WTC11 (cell line): ENCODE results near the genes KAT2A, HSPB9 and PSMC3IP.

DNA sequence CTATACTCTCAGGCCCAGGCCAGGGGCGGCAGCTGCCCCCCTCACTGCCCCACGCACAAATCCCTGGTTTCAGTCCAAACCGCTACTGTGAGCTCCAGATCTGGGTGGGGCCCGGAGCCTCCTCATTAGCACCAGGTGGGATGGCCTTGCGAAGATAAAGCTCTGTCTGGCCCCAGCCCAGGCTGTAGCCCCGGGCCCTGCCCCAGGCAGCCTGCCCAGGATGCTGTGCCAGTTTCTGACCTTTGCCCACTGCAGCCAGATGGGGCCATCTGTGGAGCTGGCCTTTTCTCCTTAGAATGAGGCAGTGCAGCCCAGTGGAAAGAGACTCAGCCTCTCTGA is 2.4 kb upstream of the KRT15 start:
- PRO-cap, result no peak

DNA sequence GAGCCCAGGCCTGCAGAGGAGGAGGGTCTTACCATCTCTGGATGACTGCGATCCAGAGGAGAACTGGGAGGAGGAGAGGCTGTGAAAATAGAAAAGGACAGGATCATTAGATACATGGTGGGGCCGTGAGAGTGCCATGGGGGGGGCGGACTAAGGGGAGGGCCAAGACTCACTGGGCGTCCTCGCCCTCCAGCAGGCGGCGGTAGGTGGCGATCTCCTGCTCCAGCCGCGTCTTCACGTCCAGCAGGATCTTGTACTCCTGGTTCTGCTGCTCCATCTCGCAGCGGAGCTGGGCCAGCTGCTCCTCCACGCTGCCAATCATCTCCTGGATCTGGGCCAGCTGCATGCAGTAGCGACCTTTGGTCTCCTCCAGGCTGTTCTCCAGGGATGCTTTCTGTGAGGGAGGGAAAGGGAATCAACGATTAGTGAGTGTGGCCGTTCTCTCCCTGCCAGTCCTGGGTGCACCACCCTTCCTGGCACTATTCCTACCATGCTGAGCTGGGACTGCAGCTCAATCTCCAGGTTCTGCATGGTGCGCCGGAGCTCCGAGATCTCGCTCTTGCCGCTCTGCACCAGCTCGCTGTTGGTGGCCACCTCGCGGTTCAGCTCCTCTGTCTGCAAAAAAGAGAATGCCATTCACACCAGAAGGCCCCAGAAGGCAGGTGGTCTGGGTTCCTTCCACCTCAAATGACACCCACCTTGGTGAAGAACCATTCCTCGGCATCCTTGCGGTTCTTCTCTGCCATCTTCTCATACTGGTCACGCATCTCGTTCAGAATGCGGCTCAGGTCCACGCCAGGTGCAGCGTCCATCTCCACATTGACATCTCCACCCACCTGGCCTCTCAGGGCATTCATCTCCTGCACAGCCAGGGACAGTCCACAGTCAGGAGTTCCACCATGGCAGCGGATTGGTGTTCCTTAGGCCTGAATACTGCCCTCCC is 3.4 kb downstream of the KRT14 start:
- PRO-cap, result no peak

GRCh38 chr17:41647785-41648484 is 23.6 kb upstream of the KRT17 start:
- PRO-cap, result bidirectional peak, plus-strand start at chr17:41648249, minus-strand start at chr17:41648013

DNA sequence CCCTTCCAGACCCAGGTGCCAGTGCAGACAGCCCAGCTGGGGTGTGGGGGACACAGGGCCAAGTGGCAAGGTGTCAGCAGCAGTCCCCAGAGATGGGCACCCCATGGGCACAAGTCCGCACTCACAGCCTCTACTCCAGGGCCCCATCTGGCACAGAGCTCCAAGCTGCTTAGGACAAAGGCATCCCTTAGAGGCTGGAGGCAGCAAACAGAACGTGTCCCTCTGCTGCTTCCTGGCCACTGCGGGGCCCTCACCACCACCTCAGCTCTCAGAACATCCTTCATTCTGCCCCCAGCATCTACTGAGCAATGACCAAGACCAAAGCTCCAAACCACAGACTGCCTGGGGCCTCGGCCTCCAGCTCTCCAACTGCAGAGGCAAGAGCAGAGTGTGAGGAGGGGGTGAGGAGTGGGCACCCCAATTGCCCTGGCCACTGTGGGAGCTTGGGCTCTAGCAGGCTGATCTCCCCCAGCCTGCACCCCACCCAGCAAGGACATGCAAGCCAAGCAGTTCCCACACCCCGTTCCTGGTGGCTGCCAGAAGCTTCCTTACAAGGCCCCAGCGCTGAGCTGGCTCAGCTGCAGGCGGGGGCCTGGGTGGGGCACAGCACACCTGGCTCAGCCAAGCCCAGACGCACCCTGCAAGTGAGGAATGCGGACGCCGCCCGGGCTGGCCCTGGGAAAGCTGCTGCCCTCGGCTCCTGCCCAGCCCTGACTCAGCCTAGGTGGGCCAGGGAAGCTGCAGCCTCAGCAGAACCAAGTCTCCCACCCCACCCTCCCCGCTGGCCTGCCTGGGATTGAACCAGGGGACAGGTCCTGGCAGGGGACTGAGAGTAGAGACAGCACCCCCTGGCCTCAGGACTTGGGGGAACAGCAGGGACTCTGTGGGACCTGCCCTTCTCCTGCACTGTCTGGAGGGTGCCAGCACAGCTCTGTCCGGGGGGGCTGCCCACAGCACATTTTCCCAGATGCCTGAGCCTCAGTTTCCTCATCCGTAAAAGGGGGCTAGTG is 29.6 kb upstream of the KRT17 start:
- PRO-cap, result no peak

- PRO-cap, result unidirectional peak, plus-strand start at chr17:41718154
These were observed 5.9 kb downstream of the GAST start for GRCh38 chr17:41718078-41718391.

GRCh38 chr17:41864265-41865018 is 781 bp downstream of the KLHL11 start:
- PRO-cap, result no peak

GRCh38 chr17:41868540-41869231 is 3.5 kb upstream of the KLHL11 start:
- PRO-cap, result no peak

DNA sequence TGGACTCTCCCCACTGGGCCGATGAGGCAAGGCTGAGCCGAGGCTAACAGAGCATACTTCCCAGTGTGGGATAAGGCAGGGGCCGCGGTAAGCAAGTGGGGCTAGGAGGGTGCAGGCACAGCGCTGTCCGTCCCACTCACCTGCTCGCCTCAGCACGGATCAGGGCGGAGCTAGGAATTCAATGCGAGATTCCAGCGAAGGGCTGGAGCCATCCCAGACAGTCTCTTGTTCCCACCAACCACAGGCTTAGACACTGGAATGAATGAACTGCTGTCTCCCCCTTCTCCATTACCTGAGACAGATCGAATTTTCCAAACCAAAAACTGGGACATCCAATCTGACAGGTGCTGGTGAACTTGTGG is 728 bp upstream of the ACLY start:
- PRO-cap, result bidirectional peak, plus-strand start at position 237 of the sequence, minus-strand start at position 161 of the sequence

GRCh38 chr17:41974760-41975776 is 8.5 kb downstream of the CNP start:
- PRO-cap, result no peak

- PRO-cap, result no peak
These were observed 21.5 kb downstream of the ZNF385C start for GRCh38 chr17:42076788-42077224.

DNA sequence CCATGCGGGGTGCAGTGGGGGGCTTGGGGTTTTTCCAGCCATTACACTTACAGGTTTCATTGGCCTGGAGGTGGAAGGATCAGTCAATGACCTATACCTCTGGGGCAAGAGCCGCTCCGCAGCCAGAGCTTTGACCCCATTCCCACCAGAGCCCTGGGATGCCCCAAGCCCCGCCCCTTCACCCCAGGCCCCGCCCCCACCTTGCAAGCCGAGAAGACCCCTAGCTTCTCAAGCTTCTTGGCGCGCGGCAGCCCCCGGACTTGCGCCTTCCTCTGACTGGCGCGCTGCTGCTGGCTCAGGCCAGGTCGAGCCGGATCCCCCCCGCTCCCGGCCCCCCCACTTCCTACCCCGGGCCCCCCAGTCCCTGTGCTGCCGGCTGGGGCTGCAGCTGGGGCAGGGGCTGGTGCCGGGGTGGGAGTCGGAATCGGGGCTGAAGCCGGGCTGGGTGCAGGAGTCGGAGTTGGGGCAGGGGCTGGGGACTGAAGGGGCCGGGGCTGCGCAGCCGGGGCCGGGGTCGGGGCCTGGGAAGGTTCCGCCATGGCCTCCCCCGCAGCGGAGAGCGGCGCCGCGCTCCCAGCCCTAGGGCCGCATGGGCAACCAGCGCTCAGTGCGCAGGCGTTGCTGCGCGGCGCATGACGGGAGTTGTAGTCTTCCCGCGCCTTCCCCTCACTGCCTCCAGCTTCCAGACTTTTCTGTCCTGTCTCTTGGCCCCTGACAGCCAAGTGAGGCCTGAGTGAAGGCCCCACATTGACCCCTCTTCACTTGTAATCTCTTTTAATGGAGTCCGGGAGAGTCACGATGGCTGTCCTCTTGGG is at the start of gene KAT2A:
TSS of gene KAT2A (minus strand) at position 602 of the 815 bp plus-strand sequence.
- PRO-cap, result bidirectional peak, plus-strand start at position 235 of the sequence, minus-strand start at position 278 of the sequence; unidirectional peak, minus-strand start at position 591 of the sequence

DNA sequence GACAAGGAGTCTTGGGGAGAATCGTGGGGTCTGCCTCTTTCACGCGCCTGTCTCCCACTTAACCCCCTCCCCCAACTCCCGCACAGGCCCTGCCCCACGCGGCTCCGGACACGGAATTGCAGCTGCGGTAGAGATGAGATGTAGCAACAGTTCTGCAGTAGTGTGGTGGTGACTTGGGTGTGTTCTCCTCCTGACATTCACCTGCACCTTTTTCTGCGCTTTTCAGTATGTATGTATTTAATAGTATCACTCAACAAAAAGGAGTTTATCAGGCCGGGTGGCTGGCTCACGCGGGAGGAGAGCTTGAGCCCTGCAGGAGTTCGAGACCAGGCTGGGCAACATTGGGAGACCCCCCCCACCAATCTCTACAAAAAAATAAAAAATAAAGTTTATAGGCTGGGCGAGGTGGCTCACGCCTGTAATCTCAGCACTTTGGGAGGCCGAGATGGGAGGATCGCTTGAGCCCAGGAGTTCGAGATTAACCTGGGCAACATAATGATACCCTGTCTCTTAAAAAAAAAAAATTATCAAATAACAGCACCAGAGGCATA is 489 bp upstream of the KAT2A start:
- PRO-cap, result no peak

DNA sequence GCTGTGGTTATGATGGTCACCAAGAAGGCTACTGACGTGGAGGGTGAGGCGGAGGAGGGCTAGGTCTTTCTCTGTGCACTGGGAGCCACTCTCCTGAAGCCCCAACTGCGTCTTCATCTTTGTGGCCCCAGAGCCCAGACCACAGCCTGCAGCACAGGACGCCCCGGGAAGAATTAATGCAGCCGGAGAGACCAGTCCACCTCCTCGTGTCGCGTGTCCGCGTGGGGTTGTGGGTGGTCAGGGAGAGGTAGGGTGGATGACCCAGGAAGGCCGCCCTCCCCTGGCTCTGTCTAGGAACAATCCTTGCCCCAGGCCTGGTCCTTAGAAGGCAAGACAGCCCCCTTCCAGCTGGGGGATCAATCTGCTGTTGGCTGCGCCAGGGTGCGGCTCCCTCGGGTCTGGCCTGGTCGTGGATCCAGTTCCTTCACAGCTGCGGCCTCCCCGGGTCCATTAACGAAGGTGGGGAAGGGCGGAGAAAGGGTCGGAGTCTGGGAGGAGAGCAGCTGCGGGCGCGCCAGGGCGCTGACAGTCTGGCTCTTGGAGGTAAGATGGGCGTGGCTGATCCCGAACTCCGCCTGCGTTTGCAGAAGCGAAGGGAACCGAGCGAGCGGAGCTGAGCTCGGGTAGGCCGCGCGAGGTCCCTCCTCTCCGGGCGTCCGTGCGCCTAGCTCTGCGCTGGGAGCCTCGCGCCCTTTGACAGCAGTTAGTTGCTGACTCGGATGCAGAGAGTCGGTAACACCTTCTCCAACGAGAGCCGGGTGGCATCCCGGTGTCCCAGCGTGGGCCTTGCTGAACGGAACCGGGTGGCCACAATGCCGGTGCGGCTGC is at the start of gene HSPB9:
TSS of gene HSPB9 (plus strand) at position 673 of the 828 bp plus-strand sequence.
- PRO-cap, result bidirectional peak, plus-strand start at position 703 of the sequence, minus-strand start at position 532 of the sequence

DNA sequence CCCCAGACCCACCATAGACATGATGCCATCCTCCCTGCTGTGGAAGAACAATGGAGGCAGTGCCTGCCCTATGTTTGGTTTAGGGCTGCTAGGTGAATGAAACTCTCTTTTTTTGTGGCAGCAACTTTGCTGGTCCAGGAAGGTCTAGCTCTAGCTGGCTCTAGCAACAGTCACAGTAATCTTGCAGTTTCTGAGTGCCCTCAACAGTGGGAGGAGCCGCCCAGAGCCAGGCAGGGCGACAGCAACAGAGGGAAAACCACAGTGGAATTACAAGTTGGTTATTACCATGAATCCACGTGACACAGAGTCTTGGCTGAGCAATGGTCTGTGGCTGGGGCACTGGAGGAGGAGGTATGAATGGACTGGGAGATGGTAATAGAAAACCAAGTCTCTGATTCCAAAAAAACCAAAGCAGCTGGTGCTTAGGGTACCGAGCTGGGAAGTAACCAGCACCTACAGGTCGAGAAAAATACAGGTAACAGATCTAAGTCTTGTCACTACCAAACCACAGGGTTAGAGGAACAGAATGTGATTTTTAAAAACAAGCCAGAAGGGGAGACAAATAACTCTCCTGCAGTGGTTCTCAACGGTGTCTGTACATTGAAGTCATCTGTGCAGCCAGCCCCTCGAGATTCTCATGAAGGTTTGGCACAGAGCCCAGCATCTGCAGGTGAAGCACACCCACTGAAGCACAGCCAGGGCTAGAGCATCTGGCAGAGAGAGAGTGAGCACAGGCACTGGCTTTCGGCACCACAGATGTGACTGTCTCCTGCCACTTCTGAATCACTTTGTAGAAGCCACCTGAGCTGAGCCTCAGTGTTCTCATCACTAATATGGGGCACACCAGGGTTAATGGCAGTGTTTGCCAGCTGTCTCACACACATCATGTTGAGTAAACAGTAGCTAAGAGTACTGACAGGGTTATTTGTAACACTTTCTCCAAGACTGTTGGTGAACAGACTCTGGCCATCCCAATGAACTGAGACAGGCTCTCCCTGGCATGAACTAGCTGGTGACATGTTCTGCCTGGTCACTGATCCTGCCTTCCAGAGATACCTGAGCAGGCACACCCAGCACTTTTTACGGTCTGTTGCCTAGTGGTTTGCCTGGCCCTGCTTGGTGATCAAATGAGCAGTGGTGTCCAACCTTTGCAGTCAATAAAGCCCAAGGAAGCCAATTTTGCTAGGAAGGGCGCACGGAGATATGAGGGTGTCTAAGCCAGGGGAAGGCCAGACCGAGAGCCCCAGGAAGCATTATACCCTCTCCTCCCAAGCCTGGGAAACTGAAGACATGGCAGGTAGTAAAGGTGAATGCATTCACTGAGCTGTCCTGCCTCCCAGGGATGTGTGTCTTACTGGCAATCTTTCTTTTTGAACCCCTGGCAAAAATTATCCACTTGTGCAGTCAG is 10.8 kb downstream of the HSPB9 start:
- PRO-cap, result no peak

GRCh38 chr17:42286210-42286821 is 2.0 kb upstream of the STAT5A start:
- PRO-cap, result no peak

DNA sequence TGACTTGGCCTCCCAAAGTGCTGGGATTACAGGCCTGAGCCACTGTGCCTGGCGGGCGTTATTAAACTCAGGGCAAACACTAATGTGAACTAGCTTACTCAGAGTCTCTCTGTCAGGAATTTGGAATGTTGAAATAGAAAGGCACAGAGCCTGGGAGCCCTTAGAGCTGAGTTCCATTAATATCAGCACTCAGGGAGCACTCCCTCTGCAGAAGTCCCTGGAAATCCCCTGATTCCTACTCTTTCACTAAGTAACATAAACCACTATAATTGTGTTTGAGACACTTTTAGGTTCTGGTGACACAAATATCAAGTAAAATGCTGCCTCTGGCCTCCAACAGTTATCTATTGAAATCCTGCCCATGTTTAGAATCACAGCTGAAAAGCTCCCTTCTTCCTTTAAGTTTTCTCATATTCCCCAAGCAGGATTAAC is 10.2 kb upstream of the STAT3 start:
- PRO-cap, result no peak

- PRO-cap, result no peak
These were observed 15.0 kb downstream of the CAVIN1 start for GRCh38 chr17:42407945-42408572.

DNA sequence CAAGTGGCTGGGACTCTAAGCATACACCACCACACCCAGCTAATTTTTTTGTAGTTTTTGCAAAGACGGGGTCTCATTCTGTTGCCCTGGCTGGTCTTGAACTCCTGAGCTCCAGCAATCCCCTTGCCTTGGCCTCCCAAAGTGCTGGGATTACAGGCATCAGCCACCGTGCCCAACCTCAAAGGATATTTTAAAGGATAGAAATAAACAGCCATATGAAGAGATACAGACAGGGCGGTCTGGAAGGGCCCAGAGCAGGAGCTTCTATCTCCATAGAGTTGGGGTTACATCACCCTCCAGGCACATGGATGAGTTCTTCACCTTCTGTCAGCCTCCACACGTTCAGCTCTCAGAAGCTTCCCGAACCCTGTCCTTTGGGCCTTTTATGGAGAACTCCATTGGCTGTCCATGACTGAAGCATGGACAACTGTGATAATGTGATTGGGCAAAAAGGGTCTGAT is 7.0 kb upstream of the HSD17B1 start:
- PRO-cap, result no peak

DNA sequence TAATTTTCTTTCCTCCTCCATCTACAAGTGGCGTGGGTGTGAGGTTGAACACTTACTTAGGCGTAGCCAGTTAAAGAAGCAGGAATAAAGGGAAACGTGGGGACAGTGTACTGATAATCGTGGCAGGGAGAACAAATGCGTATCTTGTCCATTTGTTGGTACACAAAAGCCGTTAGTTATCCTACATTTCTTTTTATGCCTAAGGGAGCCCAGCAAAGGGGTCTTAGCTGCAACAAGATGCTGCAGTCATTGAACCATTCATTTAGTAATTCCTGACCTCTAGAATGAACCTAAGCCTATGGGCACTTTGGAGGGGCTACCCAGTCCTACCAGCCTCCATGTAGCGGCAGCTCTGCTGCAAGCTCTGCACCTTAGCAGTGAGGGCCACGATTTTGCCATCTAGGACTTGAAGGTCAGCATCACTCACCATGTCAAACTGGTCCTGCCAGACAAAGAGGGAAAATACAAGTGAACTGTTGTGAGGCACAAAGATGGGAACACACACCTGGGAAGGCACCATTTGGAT is 3.7 kb downstream of the PSMC3IP start:
- PRO-cap, result no peak

GRCh38 chr17:42576865-42577925 is at the start of gene PSMC3IP:
Gene PSMC3IP, minus strand, starts transcription at chr17:42577729.
- PRO-cap, result bidirectional peak, plus-strand start at chr17:42577860, minus-strand start at chr17:42577680